HepG2 (cell line): Measurements from ENCODE around the genes CILP, IGDCC3, HACD3 and SMAD6.

DNA sequence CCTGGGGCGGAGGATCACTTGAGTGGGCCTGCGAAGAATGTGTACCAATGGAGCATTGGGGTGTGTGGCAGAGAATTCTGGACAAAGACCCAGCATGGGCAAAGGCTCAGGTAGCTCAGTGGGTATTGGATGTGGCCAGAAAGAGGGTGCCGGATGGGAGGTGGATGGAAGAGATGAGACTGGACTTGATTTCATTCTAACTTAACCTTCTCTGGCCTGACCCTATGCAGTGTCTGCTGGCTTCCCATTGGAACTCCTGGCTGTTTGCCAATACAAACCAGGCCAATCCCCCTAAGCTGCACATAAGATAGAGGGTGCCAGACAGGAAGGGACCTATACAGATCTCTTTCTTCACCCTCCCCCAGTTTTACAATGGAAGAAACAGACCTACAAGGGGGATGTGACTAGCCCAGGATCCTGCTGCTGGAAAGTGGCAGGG is 1.2 kb downstream of the ANKDD1A start:
- RRBS, 2 experiments: no CpG with 5 or more reads among the region's 3 CpGs
CAGE:
- cytosol, long polyA minus RNA: no peak
- cytosol, long polyA plus RNA: no peak
- long polyA plus RNA: no peak
- nucleus, long polyA minus RNA: no peak
- nucleus, long polyA plus RNA: no peak

GRCh38 chr15:65054026-65054469 is 8.9 kb downstream of the SLC51B start:
- RRBS, 2 experiments: no CpG with 5 or more reads among the region's 3 CpGs
CAGE:
- cytosol, long polyA minus RNA: no peak
- cytosol, long polyA plus RNA: no peak
- long polyA plus RNA: no peak
- nucleus, long polyA minus RNA: no peak
- nucleus, long polyA plus RNA: no peak

- RRBS, 2 experiments: no CpG with 5 or more reads among the region's 6 CpGs
CAGE:
- cytosol, long polyA minus RNA: no peak
- cytosol, long polyA plus RNA: no peak
- long polyA plus RNA: no peak
- nucleus, long polyA minus RNA: no peak
- nucleus, long polyA plus RNA: no peak
Measured at GRCh38 chr15:65067407-65067630, 472 bp downstream of the RASL12 start.

DNA sequence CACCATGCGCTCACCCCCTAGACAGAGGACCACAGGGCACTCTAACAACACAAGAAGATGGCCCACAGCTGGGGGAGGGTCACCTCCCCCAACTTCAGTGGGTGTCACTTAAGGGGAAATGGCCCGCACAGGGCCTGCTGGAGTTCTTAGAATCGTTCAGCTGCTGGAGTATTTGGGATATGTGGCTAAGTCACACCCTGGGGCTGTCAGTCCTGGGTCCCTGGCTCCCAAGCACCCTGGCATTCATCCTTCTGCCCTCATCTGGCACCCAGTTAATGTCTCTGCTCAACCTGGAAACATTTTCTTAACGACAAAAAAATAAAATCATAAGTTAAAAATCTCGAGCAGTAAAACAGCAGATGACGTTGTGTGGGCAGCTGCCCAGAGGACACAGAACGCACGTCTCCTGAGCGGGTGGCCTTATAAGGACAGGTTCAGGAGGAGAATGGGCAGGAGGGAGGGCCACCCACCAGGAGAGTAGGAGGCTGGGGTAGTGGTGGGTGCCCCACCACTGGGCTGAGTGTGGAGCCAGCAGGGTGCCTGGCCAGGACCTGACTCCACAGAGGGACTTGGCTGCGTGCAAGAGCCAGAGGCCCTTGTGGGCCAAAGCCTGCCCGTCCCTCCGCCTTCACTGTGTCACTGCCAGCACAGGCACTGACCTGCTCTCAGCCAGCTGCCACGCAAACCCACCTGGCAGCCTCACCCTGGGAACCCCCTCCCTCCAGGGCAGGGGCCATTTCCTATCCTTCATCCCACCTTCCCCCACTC is 11.5 kb downstream of the KBTBD13 start:
- RRBS, 2 experiments: no CpG with 5 or more reads among the region's 13 CpGs
CAGE:
- cytosol, long polyA minus RNA: no peak
- cytosol, long polyA plus RNA: no peak
- long polyA plus RNA: no peak
- nucleus, long polyA minus RNA: no peak
- nucleus, long polyA plus RNA: no peak

GRCh38 chr15:65171317-65171940 is 13.7 kb downstream of the CLPX start:
- RRBS, 2 experiments: no CpG with 5 or more reads among the region's 6 CpGs
CAGE:
- cytosol, long polyA minus RNA: no peak
- cytosol, long polyA plus RNA: no peak
- long polyA plus RNA: no peak
- nucleus, long polyA minus RNA: no peak
- nucleus, long polyA plus RNA: no peak

DNA sequence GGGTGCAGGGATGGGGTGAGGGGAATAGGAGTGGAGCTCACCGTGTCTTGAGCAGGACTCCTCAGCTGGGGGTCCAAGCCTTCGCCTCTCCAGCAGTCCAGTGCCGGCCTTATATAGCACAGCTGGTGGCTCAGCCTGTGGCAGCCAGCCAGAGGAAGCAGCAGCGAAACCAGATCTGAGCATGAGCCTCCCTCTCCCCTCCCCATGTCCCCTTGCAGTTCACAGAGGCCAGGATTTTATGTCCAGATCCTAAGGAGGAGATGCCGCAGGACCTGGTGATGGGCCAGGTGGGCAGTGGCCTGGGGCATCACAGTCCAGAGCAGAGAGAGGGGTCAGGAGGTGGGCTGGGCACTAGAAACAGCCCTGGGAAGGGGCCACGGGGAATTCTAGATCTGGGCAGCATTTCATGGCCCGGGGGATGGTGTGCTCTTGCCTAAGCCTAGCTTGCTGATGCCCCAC is at the start of gene CILP:
Gene CILP, minus strand, starts transcription at position 87 of the 459 bp plus-strand sequence.
- RRBS, 2 experiments: no CpG with 5 or more reads among the region's 7 CpGs
CAGE:
- cytosol, long polyA minus RNA: no peak
- cytosol, long polyA plus RNA: no peak
- long polyA plus RNA: no peak
- nucleus, long polyA minus RNA: no peak
- nucleus, long polyA plus RNA: no peak

DNA sequence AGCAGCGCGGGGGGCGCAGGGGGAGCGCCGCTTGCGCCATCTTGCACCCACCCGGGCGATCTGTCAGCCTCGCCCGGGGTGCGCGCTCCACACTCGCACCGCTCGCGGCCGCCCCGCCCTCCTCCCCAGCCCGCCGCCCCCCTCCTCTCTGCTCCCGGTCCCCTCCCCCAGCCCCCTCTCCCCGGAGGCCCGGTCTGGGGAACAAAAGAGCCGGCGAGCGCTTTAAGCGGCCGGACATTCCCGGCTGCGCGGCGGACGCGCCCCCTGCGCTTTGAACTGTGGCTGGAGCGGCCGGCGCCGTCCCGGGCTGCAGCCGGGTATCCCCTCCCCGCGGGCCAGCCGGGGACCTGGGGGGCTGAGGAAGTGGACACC is at the start of gene IGDCC3:
Gene IGDCC3, minus strand, starts transcription at position 65 of the 372 bp plus-strand sequence.
- RRBS, 2 experiments: 2% methylated on average over 17 of the region's 44 CpGs
CAGE:
- cytosol, long polyA minus RNA: start-site peak on the minus strand centred at position 79 of the sequence, 37 bp wide, 655 reads
- cytosol, long polyA plus RNA: start-site peak on the minus strand centred at position 64 of the sequence, 23 bp wide, 262 and 440 reads in 2 replicates
- long polyA plus RNA: start-site peak on the minus strand centred at position 62 of the sequence, 28 bp wide, 535 and 407 reads in 2 replicates
- nucleus, long polyA minus RNA: no peak
- nucleus, long polyA plus RNA: start-site peak on the minus strand centred at position 93 of the sequence, 65 bp wide, 228 and 510 reads in 2 replicates

GRCh38 chr15:65416862-65417724 is 5.7 kb downstream of the IGDCC4 start:
- RRBS, 2 experiments: no CpG with 5 or more reads among the region's 15 CpGs
CAGE:
- cytosol, long polyA minus RNA: no peak
- cytosol, long polyA plus RNA: no peak
- long polyA plus RNA: no peak
- nucleus, long polyA minus RNA: no peak
- nucleus, long polyA plus RNA: no peak

- RRBS, 2 experiments: no CpG with 5 or more reads among the region's 21 CpGs
CAGE:
- cytosol, long polyA minus RNA: start-site peak on the minus strand at chr15:65512295-65512373, 22 reads
- cytosol, long polyA plus RNA: no peak
- long polyA plus RNA: no peak
- nucleus, long polyA minus RNA: no peak
- nucleus, long polyA plus RNA: no peak
Measured at GRCh38 chr15:65512063-65513376, 5.0 kb downstream of the DPP8 start.

GRCh38 chr15:65530279-65530952 is at the start of gene HACD3:
Gene HACD3, plus strand, starts transcription at chr15:65530463.
- RRBS, 2 experiments: 2% methylated on average over 38 of the region's 79 CpGs
CAGE:
- cytosol, long polyA minus RNA: no peak
- cytosol, long polyA plus RNA: start-site peak on the plus strand at chr15:65530486-65530631, 294 and 424 reads in 2 replicates
- long polyA plus RNA: start-site peak on the plus strand at chr15:65530486-65530623, 320 and 470 reads in 2 replicates
- nucleus, long polyA minus RNA: no peak
- nucleus, long polyA plus RNA: no peak

- RRBS, 2 experiments: under 1 to 1% methylated on average over 26 to 27 of the region's 53 CpGs
CAGE:
- cytosol, long polyA minus RNA: start-site peak on the plus strand at chr15:66294171-66294316, 13 reads
- cytosol, long polyA plus RNA: no peak
- long polyA plus RNA: no peak
- nucleus, long polyA minus RNA: no peak
- nucleus, long polyA plus RNA: no peak
Measured at GRCh38 chr15:66293773-66294488, 563 bp downstream of the DIS3L start.

DNA sequence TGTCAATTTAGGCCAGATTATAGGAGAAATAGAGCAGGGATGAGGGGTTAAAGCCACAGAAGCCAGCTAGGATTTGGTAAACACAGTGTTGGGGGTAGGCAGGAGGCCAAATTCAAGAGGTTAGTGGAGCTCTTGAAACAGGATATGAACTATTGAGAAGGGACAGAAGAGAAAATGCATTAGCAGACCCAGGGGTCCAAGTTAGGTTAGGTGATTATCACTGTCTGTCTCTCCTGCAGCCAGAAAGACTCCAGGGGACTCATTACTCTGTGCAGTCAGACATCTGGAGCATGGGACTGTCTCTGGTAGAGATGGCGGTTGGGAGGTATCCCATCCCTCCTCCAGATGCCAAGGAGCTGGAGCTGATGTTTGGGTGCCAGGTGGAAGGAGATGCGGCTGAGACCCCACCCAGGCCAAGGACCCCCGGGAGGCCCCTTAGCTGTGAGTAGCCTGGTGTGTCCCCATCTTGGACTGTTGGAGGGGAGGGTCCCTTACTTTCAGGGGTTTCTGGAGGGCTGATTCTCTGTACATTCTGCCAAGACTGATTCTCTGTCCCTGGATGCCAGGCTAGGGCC is 12.7 kb downstream of the SNAPC5 start:
- RRBS, 2 experiments: no CpG with 5 or more reads among the region's 3 CpGs
CAGE:
- cytosol, long polyA minus RNA: no peak
- cytosol, long polyA plus RNA: no peak
- long polyA plus RNA: no peak
- nucleus, long polyA minus RNA: no peak
- nucleus, long polyA plus RNA: no peak

GRCh38 chr15:66493735-66494835 is 3.5 kb downstream of the SNAPC5 start:
- RRBS, 2 experiments: no CpG with 5 or more reads among the region's 5 CpGs
CAGE:
- cytosol, long polyA minus RNA: no peak
- cytosol, long polyA plus RNA: no peak
- long polyA plus RNA: no peak
- nucleus, long polyA minus RNA: no peak
- nucleus, long polyA plus RNA: no peak

DNA sequence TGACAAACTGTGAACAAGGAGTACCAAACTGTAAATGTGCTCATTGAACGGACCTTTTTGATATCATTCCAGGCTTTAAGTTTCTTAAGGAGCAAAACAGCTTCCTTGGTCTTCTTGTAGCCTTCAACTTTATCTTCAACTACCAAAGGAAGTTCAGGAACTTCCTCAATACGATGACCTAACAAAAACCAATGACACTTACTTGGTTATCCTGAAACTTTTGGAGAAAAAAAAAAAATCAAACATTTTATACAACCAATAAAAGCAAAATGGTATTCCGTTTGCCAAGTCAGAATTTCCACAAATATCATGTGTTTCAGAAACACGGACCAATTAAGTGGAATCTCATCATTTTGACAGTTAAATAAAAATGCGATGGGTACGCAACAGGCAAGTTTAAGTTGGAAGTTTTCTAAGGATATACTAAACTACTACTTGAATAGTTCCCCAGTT is 2.9 kb downstream of the RPL4 start:
- RRBS, 2 experiments: no CpG with 5 or more reads among the region's 6 CpGs
CAGE:
- cytosol, long polyA minus RNA: no peak
- cytosol, long polyA plus RNA: no peak
- long polyA plus RNA: no peak
- nucleus, long polyA minus RNA: no peak
- nucleus, long polyA plus RNA: no peak

GRCh38 chr15:66655895-66656437 is 46.1 kb upstream of the SMAD6 start:
- RRBS, 2 experiments: no CpG with 5 or more reads among the region's 4 CpGs
CAGE:
- cytosol, long polyA minus RNA: no peak
- cytosol, long polyA plus RNA: no peak
- long polyA plus RNA: no peak
- nucleus, long polyA minus RNA: no peak
- nucleus, long polyA plus RNA: no peak

DNA sequence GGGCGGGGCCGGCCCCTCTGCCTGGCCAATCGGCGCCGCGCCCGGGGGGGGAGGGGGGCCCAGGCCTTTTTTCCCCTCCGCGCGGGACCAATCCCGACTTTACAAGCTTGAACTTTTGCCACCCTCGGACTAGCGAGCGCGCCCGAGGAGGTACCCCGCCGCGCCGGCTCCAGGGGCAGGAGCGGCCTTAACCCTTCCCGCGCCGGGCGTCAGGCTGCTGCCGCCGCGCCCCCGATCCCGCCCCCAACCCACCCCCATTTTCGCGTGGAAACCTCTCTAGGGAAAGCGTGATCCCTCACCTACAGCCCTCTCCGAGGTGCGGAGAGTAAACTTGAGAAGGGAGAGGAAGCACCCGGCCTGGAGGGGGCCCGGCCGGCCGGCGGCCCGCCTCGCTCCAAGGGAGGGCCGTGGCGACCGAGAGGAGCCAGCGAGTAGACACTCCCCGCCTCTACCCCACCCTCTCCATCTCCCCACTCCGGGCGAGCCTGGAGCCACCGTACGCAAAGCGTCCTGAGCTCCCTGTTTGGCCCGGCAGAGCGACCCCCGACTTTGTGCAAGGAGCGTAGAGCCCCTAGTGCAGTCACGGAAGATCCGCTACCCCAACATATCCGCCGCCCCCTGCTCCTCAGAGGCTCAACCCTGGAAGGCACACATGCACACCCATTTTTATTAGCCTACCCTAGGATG is 765 bp upstream of the SMAD6 start:
- RRBS, 2 experiments: 2 to 4% methylated on average over 13 to 16 of the region's 60 CpGs
CAGE:
- cytosol, long polyA minus RNA: no peak
- cytosol, long polyA plus RNA: no peak
- long polyA plus RNA: no peak
- nucleus, long polyA minus RNA: no peak
- nucleus, long polyA plus RNA: no peak

DNA sequence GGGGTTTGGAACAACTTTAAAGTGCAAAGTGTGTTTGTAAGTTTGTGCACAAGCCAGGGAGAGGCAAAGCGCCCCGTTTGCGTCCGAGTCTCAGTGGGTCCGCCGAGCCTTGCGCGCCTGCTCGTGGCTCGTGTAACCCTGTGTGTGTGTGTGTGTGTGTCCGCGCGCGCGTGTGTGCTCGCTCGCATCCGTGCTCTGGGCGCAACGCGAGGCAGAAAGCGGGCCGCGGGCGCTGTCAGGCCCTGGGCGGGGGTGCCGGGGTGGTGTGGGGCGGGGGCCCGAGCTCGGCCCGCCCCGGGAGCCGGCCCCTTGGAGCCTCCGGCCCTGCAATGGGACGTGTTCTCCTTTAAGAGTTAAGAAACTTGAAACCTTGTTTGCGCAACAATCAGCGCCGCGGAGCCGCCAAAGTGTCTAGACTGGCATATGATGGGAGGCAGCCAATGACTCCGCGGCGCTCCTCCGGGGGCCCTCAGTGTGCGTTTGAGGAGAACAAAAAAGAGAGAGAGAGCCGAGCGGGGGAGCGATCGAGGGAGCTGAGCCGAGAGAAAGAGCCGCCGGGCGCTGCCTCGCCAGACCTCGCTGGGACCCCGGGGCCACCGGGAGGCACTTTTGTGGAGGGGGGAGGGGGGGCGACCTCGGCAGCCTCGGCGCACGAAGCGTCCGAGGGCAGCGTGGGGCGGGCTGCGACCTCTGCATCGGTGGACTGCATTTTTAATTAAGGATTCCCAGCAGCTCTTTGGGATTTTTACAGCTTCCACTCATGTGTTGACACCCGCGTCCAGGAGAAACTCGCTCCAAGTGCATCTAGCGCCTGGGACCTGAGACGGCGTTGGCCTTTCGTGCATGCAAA is at the start of gene SMAD6:
Gene SMAD6, plus strand, starts transcription at position 422 of the 850 bp plus-strand sequence.
- RRBS, 2 experiments: 1% methylated on average over 13 of the region's 75 CpGs
CAGE:
- cytosol, long polyA minus RNA: no peak
- cytosol, long polyA plus RNA: no peak
- long polyA plus RNA: no peak
- nucleus, long polyA minus RNA: no peak
- nucleus, long polyA plus RNA: start-site peak on the plus strand centred at position 505 of the sequence, 73 bp wide, 41 and 77 reads in 2 replicates

DNA sequence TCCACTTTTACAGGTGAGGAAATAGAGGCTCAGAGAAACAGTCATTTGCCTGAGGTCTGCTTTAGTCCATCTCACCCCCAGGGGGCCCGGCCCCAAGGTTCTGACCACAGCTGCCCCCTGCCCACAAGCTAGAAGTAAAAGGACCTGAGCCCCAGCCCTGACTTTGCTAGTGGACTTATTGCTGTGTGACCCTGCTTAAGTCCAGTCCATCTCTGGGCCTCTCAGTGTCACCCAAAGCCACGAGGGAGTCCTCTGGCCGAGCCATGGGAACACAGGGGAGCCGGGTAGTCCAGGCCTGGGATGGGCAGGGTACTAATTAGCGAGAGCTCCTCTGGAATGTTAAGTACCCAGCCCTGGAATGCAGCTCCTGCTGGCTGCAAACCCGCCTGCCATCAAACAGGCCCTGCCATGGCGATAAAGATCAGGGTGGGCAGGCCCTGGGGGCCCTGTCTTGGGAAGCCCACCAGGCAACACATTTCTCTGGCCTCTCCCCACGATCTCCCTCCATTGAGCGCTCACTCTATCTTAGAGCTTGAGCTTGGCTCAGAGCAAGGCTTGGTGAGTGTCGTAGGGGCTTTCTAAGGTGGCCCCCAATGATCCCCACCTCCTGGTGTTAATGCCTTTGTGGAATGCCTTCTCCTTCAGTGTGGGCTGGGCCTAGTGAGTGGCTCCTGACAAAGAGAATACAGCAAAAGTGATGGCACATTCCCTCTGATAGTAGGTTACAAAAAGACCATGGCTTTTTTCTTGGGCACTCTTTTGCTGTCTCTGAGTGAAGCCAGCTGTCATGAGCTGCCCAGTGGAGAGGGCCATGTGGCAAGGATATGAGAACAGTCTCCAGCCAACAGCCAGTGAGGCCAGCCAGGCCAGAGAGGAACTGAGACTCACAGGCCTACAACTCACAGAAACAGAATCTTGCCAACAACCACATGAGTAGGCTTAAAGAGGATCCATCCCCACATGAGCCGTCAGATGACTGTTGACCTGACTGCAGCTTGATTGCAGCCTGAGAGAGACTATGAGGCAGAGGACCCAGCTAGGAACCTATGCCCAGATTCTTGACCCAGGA is 133.1 kb downstream of the SMAD6 start:
- RRBS, 2 experiments: no CpG with 5 or more reads among the region's 11 CpGs
CAGE:
- cytosol, long polyA minus RNA: no peak
- cytosol, long polyA plus RNA: no peak
- long polyA plus RNA: no peak
- nucleus, long polyA minus RNA: no peak
- nucleus, long polyA plus RNA: no peak

DNA sequence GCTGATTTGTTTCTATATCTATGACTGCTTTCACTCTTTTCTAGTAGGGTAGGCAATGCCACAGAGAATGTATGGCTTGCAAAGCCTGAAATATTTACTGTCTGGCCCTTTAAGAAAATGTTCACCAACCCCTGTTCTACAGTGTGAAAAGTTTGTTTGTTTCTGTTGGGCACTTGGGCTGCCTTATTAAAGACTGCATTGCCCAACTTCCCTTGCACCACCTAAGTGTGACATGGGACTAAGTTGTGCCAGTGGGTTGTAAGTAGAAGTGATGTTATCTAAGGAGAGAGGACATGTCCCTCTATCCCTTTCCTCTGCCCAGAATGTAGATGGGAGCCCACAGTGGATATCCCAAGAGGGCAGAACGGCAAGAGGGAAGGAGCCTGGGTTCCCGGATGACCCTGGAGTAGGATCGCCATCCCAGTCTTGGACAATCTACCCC is 138.6 kb downstream of the SMAD6 start:
- RRBS, 2 experiments: no CpG with 5 or more reads among the region's 3 CpGs
CAGE:
- cytosol, long polyA minus RNA: no peak
- cytosol, long polyA plus RNA: no peak
- long polyA plus RNA: no peak
- nucleus, long polyA minus RNA: no peak
- nucleus, long polyA plus RNA: no peak

DNA sequence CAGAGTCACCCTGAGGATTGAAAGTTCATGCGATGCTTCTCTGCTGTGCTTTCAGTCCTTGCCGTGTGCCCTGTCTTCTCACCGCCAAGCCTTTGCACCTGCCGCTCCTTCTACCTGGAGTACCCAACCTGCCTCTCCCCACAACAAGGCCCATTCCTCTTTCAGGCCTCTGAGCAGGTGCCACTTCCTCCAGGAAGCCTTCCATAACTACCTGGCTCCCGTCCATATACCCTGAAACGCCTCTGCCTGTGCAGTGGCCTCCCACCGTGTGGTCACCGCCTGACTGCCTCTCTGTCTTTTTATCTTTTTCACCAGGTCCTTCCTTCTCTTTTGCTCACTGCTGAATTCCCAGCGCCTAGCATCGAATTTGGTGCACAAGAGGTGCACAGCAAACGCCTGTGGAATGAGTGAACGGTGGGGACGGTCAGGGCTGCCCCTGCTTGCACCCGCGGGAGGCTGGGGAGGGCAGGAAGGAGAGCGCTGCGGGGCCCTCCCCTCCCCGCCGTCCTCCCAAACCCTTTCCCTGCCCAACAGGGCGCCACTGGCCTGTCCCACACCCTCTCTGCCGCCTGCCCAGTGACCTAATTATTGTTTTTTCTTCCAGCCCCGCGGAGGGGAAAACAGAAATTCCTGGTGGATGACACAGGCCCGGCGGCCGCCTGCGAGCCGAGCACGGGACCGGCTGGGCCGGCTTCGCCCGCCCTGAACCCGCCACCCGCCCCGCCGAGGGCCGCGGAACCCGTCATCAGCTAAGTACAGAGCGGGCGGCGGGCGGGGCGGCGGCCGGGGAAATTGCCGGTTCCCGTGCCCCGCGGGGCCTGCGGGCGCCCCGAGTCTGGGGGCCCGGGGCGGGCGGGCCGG is 140.0 kb downstream of the SMAD6 start:
- RRBS, 2 experiments: under 1 to 2% methylated on average over 8 to 21 of the region's 58 CpGs
CAGE:
- cytosol, long polyA minus RNA: no peak
- cytosol, long polyA plus RNA: no peak
- long polyA plus RNA: no peak
- nucleus, long polyA minus RNA: no peak
- nucleus, long polyA plus RNA: no peak